ENCODE results near the genes SLC39A9 and MAP3K9.

DNA sequence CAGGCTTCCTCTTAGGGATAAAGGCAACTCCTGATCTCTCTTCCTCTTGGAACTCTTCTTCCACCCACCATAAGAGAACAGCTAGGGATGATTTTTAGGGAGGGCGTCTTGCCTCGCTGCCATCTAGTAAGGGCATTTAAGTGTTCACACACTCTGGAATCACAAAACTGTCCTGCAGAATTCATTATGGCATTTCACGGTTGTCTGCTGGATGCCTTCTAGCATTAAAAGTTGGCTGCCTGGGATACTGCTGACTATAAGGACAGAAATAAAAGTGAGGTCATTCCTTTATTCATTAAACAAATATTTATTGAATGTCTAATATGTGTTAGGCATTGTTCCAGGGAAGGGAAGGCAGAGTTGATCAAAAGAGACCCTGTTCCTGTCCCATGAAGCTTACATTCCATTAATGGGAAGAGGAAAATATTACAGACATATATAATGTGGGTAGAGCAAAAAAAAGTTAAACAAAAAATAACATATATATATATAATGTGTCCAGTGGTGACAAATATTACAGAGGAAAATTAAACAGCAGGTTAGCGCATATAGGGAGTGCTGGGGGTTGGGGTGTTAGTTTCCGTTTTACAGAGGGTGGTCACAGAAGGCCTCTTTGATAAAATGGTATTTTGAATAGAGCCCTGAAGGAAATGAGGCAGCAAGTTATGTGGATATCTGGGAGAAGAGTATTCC, 73.4 kb downstream of the DCAF5 start:
- PRO-cap: no peak

DNA sequence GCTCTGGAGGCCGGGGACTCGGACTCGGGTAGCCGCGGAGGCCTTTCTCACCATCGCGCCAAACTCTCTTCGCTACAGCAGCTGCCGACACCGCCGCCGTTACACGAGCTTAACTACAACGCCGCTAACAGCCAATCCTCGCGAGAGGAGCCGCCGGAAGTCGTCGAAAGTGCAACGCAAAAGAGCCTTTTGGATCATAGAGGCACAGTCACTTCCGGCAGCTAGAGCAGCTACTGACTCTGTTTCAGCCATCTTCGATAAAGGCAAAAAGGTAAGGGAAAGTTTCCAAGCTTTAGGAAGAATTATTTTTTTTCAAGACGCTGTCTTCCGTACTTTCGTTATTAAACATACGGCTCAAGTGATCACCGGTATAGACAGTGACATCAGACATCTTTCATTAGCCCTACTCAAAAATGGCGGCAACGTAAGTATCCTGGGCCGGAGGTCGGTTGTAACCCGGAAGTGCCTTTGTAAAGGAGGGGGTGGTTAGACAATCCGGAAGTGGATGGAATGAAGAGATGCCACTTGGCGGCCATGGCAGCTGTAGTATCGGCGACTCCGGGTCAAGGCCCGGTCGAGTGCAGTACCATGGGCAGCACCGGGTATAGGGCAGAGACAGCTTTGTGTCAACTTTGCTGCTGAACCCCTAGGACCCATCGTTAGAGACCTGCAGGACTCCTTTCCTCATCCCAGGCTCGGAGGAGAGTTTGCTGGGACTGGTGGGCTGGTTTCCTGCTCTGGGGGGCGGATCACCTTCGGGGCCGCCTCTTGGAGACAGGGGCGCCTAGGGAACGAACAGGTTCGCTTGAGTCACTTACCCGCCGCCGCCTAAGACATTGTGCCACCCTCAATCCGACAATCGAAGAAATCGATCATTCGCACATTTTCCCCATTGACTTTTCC, at the start of gene SLC39A9:
TSS of gene SLC39A9 (plus strand) at position 513 of the 903 bp plus-strand sequence.
- PRO-cap: bidirectional peak, plus-strand start at position 207 of the sequence, minus-strand start at position 115 of the sequence; bidirectional peak, plus-strand start at position 513 of the sequence, minus-strand start at position 453 of the sequence

DNA sequence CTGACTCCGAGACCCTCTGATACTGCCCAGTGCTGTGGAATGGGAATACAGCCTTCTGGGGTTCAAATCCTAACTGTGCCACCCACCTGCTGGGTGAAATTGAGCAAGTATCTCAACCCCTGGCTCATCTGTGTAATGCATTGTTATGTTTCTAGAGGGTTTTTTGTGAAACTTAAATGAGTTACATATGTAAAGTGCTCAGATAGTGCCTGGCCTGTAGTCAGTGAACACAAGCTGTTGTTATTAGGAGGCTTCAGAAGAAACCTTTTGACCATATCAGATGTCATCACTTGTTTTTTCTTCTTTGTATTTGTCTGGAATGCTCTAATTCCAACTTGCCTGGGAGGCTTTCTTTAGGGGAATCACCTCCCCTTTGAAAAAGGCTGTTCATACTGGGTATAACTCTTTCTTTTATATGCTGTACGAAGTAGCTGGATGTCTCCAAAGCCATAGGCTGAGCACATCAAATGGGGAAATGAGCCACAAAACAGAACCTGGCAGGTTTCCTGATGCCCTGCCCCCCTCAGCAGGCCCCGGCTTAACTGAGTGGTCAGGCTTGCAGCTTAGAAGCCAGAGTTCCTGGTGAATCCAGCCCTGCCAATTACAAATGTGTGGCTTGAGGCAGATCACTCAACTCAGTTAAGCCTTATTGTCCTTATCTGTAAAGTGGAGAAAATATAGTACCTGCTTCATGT, 71.2 kb upstream of the SRSF5 start:
- PRO-cap: no peak

GRCh38 chr14:69716052-69716733, 50.7 kb upstream of the SRSF5 start:
- PRO-cap: no peak

GRCh38 chr14:69726476-69727557, 40.1 kb upstream of the SRSF5 start:
- PRO-cap: bidirectional peak, plus-strand start at chr14:69727215, minus-strand start at chr14:69727057

GRCh38 chr14:69767578-69768525, 910 bp downstream of the SRSF5 start:
- PRO-cap: bidirectional peak, plus-strand start at chr14:69767774, minus-strand start at chr14:69767683; bidirectional peak, plus-strand start at chr14:69767844, minus-strand start at chr14:69767844

DNA sequence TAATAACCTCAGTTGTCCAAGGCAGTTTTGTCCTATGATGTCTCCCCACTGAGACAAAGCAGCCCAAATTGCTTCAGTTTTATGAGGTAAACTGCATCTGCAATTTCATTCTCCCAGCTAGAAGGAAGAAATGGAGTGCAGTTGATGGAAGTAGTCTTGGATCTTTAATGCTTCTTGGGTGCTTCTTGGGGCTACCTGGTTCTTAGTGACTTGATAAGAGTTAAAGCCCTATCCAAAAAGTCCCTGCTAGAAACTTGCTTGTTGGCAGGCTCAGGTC, 11.0 kb downstream of the SRSF5 start:
- PRO-cap: no peak

GRCh38 chr14:69797488-69798035, 521 bp upstream of the SLC10A1 start:
- PRO-cap: no peak

GRCh38 chr14:69845872-69846201, 33.4 kb upstream of the SMOC1 start:
- PRO-cap: no peak

DNA sequence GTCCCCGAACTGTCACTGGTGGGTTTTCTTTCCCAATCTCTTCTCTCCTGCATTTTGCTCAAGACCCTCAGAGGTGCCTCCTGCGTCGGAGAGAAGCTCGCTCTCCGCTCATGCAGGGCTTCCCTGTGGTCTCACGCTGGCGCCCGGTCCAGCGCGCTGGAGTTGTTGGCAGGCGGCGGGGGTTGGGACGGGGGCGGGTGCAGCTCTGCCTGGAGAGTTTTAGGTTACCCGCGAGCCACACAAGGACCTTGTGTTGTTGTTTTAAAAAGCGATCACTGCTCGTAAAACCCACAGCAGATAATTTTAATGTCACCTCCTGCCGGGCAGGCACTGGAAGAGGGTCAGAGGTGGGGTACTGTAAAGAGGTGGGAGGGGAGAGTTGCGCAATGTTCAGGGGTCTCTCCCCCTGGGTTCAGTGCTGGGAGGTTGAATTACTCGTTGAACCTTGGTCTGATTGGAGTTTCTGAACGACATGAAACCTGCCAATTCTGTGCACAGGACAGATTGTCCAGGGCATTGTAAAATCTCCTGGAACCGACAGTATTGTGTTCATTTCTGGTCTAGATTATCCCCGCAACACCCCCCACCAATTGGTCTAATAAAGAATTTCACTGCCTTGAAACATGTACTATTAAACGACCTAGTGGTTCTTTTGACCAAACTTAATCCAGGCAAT, 920 bp downstream of the SMOC1 start:
- PRO-cap: no peak

GRCh38 chr14:70640877-70641609, 673 bp upstream of the TTC9 start:
- PRO-cap: no peak

DNA sequence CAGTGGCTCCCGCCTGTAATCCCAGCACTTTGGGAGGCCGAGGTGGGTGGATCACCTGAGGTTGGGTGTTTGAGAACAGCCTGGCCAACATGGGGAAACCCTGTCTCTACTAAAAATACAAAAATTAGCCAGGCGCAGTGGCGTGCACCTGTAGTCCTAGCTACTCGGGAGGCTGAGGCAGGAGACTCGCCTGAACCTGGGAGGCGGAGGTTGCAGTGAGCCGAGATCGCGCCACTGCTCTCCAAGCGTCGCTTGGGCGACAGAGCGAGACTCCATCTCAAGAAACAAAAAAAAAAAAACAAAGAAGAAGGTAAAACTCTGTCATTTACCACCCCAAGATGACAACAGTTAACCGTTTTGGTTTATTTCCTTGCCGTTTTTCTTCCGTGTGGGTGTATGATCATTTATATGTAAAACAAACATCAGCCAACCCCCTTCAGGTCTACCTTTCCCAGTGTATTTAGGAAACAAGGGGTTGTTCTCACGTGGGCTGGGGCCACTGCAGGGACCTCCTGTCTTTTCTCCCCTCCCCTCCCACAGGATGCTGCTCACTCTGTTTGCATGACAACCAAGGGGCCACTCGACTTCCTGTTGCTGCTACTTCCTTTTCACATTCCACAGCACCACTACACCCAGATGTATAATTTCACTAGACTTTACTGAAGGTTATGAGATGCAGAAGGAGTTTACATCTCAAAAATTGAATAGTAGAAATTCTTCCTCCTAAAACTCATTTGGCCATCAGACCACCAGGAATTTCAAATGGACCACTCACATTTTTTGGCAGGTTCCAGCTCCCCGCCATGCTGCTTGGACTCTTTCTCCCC, 13.6 kb downstream of the TTC9 start:
- PRO-cap: no peak

- PRO-cap: no peak
These were observed 19.5 kb downstream of the TTC9 start for GRCh38 chr14:70660949-70661812.

- PRO-cap: no peak
These were observed 56.7 kb downstream of the TTC9 start for GRCh38 chr14:70698365-70698806.

DNA sequence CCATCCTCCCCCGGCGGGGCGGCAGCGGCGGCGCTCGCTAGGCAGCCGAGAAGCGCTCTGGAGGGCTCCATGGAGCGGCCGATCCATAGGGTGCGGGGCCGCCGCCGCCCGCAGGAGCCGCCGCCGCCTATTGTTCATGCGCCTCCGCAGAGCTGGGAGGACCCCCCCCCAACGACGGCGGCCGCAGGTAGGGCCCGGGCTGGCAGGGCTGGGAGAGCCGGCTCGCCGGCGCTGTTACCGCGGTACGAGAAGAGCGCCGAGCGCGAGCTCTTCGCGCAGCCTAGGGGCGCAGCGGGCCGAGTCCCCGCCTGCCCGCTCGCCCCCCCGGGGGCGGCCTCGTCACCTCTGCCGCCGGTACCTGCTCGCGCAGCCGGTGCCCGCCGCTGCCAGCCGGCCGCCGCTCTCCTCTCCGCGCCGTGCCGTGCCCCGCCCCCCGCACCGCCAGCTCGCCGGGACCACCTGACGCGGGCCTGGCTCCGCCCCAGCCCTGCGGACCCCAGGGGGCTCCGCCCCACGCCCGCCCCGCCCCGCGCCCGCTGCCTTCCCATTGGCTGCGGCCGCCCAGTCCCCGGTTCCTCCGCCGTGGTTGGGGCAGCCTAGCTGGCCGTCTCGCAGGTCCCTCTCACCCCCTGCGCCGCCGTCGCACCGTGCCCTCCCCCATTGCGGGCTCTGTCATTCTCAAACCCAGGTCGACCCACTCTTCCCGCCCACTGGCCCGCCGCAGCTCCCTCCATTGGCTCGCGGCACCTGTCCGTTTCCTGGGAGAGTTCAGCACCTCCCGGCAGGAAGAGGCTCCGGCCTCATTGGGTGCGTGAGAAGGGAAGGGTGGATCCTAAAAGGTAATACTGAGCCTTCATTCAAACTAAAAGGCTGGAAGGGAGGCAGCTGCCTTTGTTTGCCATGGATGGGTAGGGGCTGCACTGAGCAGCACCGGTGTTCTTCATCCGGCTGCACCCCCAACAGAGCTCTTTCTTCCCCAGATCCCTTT, at the start of gene MAP3K9:
TSS of gene MAP3K9 (minus strand) at position 413 of the 988 bp plus-strand sequence.
- PRO-cap: bidirectional peak, plus-strand start at position 574 of the sequence, minus-strand start at position 418 of the sequence

DNA sequence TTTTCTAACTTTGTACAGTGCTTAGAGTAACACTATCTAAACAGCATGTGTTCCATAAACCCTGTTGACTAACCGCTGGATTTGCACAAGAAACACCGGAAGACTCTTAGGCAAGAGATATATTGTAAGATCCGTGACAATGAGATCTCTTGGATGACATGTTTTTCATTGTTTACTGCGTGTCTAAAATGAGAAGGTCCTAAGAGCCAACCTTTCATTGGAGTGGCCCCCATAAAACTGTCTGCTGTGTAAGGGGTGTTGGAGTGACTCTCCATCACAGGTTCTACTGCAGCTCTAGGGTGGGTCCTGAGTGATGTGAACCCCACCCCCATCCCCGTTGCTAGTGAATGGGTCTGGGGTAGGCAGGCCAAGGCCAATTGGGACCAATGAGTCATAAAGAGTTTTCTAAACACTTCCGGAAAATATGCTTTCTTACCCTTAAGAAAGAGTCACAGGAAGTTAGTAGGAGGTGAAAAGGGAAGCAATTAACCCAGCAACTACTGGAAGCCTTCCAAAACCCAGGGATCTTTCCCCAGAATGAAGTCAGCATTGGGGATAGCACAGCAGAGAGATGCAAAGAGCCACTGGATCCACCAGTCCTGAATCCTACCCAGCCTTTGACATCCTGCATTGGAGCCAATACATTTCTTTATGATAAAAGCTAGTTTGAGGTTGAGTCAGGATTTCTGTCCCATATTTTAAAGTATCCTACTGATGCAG, 24.2 kb upstream of the PCNX1 start:
- PRO-cap: no peak

DNA sequence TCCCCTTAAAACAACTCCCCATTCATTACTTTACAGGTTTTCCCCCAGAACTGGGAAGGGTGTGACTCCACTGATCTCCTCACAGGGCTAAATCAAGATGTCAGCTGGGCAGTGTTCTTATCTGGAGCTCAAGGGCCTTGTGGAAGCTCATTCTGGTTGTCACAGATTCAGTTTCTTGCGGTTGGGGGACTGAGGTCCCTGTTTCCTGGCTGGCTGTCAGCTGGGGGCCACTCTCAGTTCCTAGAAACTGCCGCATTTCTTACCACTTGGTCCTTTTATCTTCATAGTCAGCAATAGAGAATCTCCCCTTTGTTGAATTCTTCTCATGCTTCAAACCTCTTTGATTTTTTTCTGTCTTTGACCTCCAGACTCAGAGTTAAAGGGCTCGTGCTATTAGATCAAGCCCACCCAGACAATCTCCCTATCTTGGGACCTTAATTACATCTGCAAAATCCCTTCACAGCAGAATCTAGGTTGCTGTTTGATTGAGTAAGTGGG, 20.5 kb upstream of the PCNX1 start:
- PRO-cap: no peak

DNA sequence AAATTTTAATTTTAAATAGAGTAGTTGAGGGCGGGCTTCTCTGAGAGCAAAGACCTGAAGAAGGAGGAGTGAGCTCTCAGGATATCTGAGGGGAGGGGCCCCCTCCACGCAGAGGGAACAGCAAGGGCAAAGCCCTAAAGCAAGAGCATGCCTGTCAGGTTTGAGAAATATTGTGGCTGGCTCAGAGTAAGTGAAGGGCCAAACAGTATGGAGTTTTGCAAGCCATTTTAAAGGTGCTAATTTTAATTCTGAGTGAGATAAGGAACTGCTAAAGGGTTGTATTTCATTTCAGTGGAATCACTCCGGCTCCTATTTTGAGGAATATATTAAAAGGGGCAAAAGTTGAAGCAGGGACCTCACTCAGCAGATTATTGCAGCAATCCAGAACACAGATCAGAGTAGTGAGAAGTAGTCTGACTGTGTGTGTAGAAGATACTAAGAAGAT, 64.4 kb downstream of the PCNX1 start:
- PRO-cap: no peak

GRCh38 chr14:71014354-71014811, 107.1 kb downstream of the PCNX1 start:
- PRO-cap: no peak

DNA sequence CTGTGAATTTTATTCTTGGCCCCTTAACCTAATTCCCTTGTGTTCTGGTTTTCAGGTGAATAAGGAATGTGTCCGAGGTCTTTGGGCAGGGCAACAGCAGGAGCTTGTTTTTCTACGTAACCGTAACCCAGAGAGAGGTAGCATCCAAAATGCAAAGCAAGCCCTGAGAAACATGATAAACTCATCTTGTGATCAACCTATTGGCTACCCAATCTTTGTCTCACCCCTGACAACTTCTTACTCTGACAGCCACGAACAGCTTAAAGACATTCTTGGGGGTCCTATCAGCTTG, 196.0 kb downstream of the PCNX1 start:
- PRO-cap: no peak

All from right cardiac atrium (tissue), 1 donor.